Frontal cortex (tissue), 2 donors: Measurements from ENCODE around the genes MST1R, HYAL2 and MAPKAPK3.

- RAMPAGE, long total RNA: no peak
These were observed at the start of gene MST1R for GRCh38 chr3:49903690-49904273. MST1R (minus strand) TSS chr3:49903873.

DNA sequence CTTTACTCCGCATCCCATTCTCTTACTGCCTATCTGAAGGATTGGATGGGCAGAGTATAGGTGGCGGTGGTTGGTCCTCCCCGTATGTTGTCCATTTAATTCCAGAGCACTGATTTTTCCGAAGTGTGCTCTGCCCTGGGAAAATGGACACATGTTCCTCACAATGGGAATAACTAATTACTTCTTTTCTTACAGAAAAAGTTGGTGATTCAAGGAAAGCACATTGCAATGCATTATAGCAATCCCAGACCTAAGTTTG lies 14.1 kb downstream of the RBM5 start:
- RAMPAGE, long total RNA: no peak

GRCh38 chr3:50151772-50152283 lies 3.3 kb upstream of the SEMA3F start:
- RAMPAGE, long total RNA: no peak

GRCh38 chr3:50154449-50155163 lies 518 bp upstream of the SEMA3F start:
- RAMPAGE, long total RNA: no peak

- RAMPAGE, long total RNA: no peak
These were observed 742 bp downstream of the SEMA3F start for GRCh38 chr3:50155817-50156314.

DNA sequence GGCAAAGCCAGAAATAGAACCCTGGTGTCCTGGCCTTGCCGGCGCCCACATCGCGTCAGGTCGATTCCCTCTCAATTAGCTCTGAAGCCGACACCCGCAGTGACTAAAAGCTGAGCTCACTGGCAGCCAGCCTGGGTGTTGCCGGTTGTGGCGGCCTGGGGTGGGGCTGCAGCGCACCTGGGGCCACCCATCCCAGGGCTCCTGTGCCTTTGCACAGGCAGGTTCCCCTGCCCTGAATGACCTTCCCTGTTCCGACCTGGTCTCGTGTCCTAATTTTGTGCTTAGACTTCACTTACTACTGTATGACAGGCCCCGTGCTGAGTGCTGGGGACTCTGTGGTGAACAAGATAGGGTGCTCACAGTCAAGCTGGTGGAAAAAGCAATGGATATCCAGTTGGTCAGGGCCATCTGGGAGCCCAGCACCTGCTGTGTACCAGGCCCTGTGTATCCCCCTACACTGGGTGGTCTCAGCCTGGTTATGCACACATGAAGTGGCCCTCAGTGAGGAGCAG lies 6.3 kb downstream of the SEMA3F start:
- RAMPAGE, long total RNA: no peak

DNA sequence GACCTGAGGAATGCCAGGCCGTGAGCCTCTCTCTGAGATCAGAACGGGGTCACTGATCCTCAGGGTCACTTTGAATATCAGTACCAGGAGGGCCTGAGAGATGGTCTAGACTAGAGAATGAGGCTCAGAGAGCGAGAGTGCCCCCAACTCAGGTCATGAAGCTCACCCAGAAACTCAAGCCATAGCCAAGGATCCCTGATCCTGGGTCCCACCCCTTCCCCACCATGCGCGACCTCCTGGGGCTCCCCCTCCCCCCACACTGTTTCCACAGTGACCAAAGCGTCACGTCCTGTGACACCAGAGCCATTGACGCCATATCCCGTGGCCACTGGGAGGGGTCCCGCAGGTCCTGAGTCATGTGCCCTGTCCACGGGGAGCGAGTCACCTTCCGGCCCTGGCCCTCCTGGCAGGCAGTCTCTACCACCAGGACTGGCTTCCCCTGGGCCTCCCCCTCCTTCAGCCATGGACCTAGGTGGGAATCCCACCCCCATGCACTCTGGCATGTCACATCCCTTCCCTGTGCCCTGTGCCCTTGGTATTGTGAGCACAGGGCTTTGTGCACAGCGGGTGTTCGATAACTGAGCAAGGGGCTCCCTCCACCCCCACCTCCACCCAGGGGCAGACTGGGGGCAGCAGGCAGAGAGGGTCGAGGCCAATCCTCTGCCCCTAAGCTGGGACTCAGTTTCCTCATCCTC lies 15.6 kb downstream of the SEMA3F start:
- RAMPAGE, long total RNA: no peak

GRCh38 chr3:50173624-50174229 lies 17.7 kb upstream of the GNAT1 start:
- RAMPAGE, long total RNA: no peak

- RAMPAGE, long total RNA: no peak
These were observed 8.0 kb upstream of the GNAI2 start for GRCh38 chr3:50227911-50228451.

DNA sequence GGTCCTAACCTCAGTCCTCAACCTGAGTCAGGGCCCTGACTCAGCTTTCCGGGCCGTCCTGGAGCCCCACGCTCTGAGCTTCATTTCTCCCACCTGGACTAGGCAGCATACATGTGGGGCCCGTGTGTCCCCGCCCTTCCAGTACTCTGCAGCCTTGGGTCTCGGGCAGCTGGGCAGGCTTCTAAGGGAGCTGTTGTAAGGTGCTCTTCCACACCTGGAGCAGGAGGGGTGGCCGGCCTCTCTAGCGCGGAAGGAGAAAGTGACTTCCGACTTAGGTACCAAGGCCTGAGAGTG lies 9.6 kb upstream of the SEMA3B start:
- RAMPAGE, long total RNA: no peak

- RAMPAGE, long total RNA: no peak
These were observed 7.4 kb upstream of the SEMA3B start for GRCh38 chr3:50261308-50262120.

DNA sequence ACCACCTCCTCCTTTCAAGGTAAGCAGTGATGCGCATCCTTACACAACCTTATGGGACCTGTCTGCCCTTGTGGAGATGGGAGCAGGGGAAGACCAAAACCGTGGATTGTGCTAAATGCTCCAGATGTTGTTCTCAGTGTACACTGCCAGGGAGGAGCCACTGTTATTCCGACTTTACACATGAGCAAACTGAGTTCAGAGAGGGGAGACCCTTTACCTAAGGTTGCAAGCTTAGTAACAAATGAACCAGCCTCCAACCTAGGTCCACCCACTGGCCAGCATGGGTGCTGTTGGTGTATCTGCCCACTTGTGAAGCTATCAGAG lies 640 bp upstream of the LSMEM2 start:
- RAMPAGE, long total RNA: no peak

GRCh38 chr3:50322317-50323448 lies at the start of gene HYAL2:
HYAL2 (minus strand) TSS chr3:50322745.
- RAMPAGE, long total RNA: no peak

DNA sequence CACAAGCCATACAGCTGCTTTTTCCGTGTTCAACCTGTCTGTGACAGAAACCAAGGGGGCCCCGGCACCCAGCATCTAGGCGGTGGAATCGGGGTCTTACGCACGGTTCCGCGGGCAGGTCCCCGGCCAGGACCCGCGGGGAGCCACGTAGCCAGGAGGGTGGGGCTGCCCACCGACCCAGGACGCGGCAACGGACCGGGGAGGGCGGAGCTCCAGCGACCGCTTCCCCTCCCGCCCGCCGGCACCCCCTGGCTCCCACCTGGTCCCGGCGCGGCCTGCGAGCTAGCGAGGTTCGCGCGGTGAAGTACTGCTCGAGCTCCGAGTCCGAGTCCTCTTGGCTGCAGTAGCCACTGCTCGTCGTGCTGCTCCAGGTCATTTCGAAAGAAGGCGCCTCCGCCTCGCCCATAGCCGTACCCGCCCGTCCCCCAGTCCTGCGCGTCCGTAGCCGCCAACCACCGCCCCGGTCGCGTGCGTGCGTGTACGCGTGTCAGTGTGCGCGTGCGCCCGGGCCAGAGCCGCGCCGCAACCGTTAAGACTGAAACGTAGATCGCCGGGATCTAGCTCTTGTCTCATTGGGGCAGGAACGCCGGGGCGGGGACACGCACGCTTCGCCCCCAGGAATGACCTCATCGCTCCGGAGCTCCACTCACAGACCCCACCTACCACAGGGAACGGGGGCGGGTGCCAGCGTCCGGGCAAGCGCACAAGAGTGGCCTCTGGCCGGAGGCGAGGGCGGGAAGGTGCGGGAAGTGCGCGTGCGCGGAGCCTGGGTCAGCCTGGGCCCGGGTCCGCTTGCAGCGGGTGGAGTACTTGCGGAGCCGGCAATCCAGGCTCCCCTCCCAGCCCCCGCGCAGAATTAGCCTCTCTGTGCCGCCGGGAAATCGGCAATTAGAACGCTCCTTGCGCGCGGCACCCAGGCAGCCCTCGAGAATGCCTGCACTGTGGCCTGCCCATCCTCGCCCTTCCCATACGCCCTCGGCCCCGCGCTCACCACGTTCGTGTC lies 3.4 kb downstream of the RASSF1 start:
- RAMPAGE, long total RNA: no peak

DNA sequence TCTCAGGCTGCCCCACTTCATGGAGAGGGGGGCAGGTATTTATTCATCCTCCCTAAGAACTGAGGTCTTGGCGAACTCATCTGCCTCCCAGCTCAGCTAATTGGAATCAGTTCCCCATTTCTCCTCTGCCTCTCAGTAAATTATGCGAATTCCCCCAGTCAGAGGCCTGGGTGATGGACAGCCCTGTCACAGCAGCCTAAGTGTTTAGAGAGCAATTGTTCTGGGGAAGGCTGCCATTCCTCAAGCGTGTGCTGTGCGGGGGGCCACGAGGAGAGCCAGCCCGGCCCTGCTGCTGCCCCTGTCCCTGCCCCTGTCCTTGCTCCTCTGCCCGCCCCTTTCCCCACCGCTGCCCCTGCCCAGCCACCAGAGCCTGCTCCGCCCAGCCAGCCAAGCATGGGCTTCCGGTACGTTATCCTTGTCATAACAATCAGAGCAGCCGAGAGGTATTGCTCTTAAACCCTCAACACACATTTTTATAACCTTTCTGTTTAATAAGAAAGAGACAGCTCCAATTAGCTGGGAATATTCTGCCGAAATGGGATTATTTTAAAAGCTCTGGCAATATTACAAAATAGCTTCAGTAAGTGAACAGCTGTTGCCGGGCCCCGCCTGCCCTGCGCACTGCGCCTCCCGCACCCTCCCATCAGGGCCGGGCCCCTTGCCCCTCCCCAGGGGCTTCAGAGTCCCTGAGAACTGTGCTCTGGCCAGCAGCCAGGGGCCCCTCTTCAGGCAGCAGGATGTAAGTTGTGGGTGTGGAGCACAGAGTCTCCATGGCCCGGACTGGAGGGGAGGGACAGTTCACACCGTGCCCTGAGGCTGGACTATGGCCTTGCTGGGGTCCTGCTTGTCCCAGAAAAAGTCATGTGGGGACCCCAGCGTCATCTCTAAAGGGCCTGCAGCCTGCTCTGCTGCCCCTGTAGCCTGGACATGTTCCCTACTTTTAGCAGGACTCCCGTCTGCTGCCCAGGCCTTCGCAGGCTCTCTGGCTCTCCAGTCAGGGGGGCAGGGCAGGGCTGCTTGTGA lies 12.4 kb upstream of the CACNA2D2 start:
- RAMPAGE, long total RNA: no peak

GRCh38 chr3:50587988-50588946 lies 18.9 kb downstream of the HEMK1 start:
- RAMPAGE, long total RNA: no peak

DNA sequence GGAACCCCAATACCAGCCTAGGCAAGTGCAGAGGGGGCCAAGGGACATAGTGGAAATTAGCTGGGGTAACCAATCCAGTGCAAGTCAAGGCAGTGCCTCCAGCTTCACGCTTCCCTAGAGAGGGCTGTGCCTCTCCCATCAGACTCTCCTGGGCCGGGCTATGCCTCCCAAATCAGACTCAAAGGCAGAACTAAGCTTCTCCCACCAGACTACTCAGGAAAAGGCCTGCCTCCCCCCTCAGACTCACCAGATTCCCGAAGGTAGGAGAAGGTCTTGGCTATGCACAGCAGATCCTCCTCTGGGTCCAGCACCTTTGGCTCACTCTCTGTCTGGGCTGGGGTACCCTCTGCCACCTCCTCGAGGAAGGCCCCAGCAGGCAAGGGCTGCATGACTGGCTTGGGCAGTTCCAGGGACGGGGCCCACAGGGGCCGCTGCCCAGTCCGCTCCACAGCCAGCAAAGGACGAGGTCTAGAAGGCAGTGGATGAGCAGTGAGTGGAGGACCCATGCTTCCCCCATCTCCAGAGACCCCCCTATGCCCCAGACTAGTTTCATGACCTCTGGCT lies 3.4 kb downstream of the CISH start:
- RAMPAGE, long total RNA: no peak

- RAMPAGE, long total RNA: no peak
These were observed at the start of gene MAPKAPK3 for GRCh38 chr3:50616356-50617272. MAPKAPK3 (plus strand) TSS chr3:50617151.

GRCh38 chr3:50646843-50647332 lies 27.8 kb upstream of the DOCK3 start:
- RAMPAGE, long total RNA: no peak

GRCh38 chr3:51249106-51249387 lies 136.0 kb upstream of the MANF start:
- RAMPAGE, long total RNA: no peak